A375 (cell line): Measurements from ENCODE around the gene RBSN.

DNA sequence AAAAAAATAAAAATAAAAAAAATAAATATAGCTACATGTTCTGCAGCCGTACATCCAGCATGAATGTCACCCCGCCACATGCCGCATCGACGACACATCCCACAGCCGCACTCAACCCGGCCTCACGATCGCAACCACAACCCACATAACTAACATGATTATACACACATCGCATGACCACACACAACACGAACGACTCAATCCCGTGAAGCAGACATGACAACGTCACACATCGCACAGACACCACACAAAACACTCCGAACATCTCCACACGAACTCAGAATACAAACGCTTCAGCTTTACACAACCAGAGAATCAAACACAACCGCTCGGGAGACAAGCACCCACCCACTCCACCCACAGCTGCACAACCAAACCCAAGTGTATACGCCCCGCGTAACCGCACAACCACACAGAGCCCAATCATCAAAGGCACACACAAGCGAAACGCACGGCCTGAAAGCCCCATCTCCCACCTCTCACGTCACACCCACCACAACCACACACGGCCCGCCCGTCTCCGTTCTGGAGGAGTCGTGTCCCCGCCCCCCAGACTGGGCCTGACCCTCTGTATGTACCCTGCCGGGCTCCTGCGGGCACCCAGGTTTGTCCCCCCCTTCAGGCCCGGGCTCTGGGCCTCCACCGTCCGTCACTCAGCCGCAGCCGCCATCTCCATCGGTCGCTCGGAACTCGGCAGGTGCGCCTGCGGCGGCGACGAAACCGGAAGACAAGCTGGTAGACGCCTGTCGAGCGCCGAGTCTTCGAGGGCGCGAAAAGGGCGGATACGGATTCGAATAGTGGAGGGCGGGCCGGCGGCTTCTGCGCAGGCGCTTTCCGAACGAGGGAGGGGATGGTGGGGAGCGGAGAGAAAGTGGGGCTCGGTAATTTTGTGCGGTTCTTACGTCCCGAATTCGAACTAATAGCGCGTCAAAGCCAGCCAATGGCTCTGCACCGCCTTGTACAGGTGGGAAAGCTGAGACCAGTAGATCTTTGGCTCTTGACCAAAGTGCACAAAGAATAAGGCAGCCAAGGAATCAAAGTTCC, at the start of gene RBSN:
RBSN (minus strand) TSS at position 692 of the 1,044 bp plus-strand sequence.
- RAMPAGE, long total RNA: no peak

- RAMPAGE, long total RNA: no peak
Measured at GRCh38 chr3:15102884-15103371, 4.0 kb upstream of the RBSN start.

DNA sequence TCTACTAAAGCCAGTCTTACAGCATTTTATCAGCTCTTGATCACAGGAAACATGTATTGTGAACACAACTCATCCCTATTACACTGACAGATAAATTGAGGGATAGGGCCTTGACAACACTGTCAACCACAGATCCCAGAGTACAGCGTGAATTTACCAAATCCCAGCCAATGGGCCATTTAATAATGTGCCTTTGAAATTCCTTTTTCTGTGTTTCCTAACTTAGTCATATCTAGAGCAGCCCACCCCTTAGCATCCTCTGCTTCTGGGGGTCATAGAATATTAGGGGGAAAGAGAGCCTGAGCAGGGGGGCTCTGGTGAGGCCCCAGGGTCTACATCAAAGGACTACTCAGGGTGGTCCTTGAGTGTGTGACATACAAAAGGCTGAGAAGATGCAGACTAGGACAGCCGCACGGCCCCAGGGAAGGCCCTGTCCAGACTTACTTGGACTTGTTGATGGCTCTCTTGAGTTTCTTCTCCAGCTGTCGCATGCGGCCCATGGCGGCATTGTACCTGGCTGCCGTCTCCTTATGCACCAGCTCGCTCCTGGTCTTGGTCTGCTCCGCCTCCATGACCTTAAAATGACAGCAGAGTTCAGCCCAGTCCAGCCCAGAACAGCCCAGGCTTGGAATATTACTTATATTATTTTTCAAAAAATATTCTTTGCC, 55.8 kb downstream of the CAPN7 start:
- RAMPAGE, long total RNA: no peak

- RAMPAGE, long total RNA: no peak
Measured at GRCh38 chr3:15610966-15611480, 9.5 kb downstream of the BTD start.

DNA sequence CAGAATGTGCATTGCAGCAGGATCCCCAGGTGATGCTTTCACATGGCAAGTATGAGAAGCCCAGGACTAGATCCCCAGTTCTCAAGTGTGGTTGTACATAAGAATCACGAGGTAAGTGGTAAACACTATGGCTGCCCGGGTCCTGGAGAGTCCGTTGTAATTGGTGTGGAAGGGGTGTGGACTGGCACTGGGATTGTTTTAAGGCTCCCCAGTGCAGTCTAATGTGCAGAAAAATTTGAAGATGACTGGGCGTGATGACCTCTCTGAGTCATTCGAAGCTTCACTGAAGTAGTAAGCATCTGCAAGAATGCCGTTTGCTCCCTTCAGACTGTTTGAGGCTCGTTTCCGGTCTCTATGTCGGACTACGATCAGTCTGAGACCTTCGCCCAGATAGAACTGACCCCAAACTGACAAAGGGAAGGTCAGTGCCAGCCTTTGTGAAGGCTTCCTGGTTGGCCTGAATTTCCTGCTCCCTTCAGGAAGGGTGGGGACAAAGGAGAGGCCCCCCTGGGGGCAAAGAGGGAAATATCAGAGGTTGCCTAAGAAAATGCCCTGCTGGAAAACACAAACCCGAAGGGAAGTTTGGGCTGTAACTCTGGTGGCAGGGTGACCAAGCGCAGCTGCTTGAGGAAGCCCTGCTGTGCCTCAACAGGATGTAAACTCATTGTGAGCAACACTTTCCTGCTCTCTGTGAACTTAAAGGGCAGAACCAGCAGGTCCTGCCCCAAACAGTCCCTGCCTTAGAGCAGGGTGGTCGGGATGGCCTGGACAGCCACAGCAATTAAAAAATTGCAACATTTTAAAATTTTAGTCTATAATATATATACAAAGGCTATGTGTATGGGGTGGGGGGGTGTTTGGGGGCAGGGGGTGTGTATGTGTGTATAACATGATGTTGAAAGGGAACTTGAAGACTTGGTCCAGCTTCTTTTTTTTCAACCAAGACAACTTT, 34.7 kb downstream of the BTD start:
- RAMPAGE, long total RNA: no peak

DNA sequence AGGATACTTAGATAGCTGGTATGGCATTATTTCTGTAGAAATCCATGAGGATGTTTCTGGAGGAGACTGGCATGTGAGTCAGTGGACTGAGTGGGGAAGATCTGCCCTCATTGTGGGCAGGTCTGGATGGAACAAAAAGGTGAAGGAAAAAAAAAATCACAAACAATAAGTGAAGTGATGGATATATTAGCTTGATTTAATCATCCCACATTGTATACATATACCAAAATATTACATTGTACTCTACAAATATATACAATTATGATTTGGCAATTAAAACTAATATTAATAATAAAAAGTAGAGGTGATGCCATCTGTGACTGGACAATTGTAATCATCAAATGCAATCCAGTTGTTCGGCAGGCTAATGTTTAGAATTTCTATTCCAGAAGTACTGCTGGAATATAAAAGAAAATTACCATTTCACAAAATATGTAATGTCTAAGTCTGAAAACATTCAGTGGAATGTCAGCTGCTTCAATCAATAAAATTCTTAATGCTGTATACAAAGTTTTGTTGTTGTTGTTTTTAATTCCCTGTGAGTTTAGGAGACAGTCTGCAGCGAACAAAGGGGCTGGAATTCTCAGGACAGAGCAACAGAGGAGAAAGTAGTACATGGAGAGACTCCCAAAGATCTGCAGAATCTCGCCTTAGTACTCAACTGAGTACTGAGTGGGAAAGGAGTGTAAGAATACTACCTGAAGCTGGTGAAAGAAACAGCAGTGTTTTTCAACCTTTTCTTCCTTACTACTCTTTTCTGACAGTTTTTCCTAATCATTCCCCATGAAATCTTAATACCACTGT, 16.3 kb downstream of the ANKRD28 start:
- RAMPAGE, long total RNA: no peak

- RAMPAGE, long total RNA: no peak
Measured at GRCh38 chr3:15800471-15800670, 2.6 kb upstream of the ANKRD28 start.

DNA sequence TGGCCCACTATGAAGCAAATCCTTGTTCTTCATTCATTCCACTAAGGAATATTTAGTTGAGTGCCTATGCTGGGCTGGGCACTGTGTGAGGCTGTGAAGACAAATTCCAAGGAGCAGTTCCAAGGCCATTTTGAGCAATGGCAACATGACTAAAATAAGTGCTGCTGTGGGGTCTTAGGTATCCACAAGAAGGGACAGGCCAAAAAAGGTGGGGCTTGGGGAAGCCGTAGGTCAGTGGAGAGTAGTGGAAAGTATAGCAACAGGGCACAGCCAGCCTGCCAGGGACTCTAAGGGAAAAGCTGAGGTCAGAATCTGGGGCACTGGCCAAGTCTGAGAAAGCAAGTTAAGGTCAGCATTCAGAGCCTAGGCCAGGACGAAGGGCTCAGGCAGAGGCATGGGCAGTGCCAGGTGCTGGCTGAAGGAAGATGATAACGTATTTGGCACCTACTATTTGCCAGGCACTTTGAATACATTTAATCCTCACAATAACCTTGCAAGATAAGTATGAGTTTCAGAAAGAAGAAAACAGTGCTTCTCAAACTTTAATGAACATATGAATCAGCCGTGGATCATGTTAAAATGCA, 106.0 kb upstream of the ANKRD28 start:
- RAMPAGE, long total RNA: no peak

- RAMPAGE, long total RNA: no peak
Measured at GRCh38 chr3:15964580-15965128, 166.9 kb upstream of the ANKRD28 start.

- RAMPAGE, long total RNA: no peak
Measured at GRCh38 chr3:16050792-16051602, 123.5 kb upstream of the GALNT15 start.

DNA sequence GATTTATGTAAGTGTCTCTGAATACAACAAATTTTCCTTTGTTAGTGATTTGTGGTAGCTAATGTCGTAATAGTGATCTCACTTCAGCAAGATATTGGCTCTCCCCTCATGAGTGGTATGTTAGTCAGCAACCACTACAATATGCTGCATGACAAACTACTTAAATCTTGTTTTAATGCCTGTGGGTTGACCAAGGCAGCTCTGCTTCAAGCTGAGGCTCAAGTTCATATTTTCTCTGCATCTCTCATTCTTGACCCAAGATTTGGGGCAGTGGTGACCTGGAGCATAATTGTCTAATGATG, 49.8 kb upstream of the GALNT15 start:
- RAMPAGE, long total RNA: no peak

DNA sequence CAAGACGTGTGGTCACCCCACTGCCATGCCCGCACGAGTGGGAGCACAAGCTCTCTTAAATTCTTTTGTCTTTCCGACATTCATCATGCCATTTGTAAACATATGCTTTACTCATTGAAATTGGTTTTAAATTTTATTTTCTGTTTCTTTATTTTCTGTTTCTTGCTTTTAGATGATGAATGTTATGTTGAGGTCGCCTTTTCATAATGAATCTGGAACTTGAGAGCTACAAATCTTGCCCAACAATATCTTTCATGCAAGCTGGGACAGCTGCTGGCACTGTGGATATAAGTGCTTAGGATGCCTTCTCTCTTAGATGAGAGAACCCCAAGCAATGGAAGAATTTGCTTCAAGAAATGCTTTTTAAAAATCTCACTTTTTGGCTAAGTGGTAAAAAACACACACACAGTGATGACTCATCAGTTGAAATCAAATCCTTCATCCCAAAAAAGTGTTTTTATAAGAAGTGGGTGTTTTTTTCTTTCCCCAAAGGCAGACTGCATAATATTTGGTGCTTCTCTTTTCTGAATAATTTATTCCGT, 38.5 kb upstream of the GALNT15 start:
- RAMPAGE, long total RNA: no peak

- RAMPAGE, long total RNA: no peak
Measured at GRCh38 chr3:16183647-16184032, 9.2 kb downstream of the GALNT15 start.

DNA sequence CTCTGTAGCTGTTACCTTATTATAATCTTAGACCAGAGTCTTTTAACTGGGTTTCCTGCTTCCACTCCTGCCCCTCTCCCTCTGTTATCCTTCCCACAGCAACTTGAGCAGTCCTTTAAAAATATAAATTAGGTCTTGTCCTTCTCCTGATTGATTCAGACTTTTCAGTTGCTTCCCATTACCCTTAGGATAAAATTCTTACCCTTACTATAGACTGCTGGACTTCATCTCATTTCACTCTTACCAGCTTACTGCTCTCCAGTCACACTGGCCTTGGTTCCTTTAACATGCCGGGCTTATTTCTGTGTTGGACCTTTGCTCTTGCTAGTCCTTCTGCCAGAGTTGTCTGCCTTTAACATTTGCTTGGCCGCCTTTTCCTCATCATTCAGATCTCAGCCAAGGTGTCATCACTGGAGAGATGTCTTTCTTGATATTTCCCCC, 2.2 kb downstream of the OXNAD1 start:
- RAMPAGE, long total RNA: no peak

DNA sequence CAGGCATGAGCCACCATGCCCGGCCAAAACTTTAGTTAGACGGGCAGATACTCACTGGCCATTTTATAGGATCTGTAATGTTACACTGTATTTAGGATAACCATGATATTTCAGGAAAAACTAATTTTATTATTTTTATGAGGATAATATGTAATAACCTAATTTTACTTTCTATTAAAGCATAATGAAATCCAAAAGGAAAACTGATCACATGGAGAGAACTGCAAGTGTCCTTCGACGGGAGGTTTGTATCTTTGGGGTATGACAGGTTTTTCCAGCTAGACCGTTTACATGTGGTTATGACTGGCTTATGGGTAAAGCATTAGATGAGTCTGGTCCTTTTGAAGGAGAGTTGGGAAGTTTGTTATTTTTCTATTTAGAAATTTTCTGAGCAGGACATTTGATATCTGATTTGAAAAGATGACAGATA, 6.5 kb downstream of the OXNAD1 start:
- RAMPAGE, long total RNA: no peak

GRCh38 chr3:16283421-16283897, 18.4 kb downstream of the OXNAD1 start:
- RAMPAGE, long total RNA: no peak

DNA sequence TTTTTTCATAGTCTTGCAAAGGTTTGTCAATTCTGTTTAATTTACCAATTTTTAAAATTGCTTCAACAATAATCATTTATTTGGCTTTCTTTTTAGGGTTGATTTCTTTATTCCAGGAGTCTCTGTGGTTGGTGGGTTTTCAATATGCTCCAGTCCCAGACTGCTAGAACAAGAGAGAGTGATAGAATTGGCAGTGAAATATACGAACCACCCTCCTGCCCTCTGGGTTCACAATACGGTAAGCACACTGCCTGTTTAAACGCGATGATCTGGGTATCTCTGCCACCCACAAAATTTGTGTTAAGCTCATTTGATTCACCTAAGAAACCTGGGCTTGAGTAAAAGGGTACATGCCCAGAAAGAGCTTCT, 29.7 kb downstream of the OXNAD1 start:
- RAMPAGE, long total RNA: no peak

- RAMPAGE, long total RNA: no peak
Measured at GRCh38 chr3:16500107-16500615, 13.3 kb downstream of the RFTN1 start.

GRCh38 chr3:16508783-16509071, 4.8 kb downstream of the RFTN1 start:
- RAMPAGE, long total RNA: no peak

GRCh38 chr3:17571466-17572193, 170.8 kb downstream of the TBC1D5 start:
- RAMPAGE, long total RNA: no peak